ENCODE measurements around the genes LDLRAP1, SLC30A2, ZNF593, CEP85, RPS6KA1 and ZDHHC18.

GRCh38 chr1:25145707-25146251 is 86.5 kb downstream of the SYF2 start:
- RRBS, result no CpG with 5 or more reads among the region's 15 CpGs

DNA sequence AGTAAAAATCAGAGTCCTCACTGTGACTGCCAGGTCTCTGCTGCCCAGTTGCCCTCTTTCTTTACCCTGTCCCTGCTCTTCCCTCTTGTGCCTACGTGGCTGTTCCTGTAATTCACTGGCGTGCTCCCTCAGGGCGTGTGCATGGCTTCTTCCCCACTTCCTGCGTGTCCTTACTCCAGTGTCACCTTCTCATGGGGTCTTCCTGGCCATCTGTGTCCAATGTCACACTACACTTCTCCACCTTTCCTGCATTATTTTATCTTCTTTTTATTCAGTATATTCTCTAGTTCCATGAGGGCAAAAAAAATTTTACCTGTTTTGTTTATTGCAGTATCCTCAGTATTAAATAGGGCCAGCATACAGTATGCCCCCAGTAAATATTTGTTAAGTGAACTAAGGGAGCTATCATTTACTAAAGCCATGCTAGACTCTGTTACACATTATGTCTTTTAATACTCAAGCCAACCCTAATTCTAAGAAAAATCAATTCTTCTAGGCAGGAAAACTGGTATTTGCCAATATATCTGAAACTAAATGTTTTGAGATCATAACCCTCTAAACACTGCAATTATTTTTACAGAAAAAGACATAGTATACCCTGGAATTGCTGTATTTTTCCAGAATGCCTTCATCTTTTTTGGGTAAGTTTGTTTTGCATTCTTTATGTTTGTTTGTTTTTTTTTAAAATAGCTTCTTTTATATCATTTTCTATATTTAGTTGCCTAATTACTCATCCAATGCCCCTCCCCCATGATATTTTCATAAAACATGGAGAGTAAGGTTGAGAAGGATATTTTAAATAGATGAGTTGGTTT is 18.3 kb downstream of the TMEM50A start:
- RRBS, result no CpG with 5 or more reads among the region's 4 CpGs

GRCh38 chr1:25543160-25544337 is at the start of gene LDLRAP1:
TSS of gene LDLRAP1 (plus strand) at chr1:25543606.
- RRBS, result 1% methylated on average over 37 of the region's 111 CpGs

GRCh38 chr1:25642516-25643054 is 26.0 kb downstream of the MAN1C1 start:
- RRBS, result no CpG with 5 or more reads among the region's 7 CpGs

GRCh38 chr1:25659009-25659229 is 42.3 kb downstream of the MAN1C1 start:
- RRBS, result no CpG with 5 or more reads among the region's 4 CpGs

DNA sequence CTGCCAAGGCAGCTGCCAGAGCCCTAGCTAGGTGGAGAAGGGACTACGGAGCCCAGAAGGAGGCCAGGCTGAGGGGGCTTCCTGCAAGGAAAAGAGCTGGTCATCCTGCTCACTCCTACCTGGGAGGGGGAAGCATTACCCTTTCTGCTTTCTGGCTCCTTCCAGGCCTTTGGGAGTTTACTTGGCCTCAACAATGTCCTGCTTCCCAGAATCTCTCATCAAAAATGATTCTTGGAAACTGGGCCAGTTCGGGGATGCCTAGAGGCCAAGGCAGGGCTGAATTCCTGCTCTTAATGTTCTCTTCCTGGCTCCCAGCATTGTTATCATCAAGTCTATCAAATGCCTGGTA is 7.5 kb upstream of the PAFAH2 start:
- RRBS, result no CpG with 5 or more reads among the region's 2 CpGs

DNA sequence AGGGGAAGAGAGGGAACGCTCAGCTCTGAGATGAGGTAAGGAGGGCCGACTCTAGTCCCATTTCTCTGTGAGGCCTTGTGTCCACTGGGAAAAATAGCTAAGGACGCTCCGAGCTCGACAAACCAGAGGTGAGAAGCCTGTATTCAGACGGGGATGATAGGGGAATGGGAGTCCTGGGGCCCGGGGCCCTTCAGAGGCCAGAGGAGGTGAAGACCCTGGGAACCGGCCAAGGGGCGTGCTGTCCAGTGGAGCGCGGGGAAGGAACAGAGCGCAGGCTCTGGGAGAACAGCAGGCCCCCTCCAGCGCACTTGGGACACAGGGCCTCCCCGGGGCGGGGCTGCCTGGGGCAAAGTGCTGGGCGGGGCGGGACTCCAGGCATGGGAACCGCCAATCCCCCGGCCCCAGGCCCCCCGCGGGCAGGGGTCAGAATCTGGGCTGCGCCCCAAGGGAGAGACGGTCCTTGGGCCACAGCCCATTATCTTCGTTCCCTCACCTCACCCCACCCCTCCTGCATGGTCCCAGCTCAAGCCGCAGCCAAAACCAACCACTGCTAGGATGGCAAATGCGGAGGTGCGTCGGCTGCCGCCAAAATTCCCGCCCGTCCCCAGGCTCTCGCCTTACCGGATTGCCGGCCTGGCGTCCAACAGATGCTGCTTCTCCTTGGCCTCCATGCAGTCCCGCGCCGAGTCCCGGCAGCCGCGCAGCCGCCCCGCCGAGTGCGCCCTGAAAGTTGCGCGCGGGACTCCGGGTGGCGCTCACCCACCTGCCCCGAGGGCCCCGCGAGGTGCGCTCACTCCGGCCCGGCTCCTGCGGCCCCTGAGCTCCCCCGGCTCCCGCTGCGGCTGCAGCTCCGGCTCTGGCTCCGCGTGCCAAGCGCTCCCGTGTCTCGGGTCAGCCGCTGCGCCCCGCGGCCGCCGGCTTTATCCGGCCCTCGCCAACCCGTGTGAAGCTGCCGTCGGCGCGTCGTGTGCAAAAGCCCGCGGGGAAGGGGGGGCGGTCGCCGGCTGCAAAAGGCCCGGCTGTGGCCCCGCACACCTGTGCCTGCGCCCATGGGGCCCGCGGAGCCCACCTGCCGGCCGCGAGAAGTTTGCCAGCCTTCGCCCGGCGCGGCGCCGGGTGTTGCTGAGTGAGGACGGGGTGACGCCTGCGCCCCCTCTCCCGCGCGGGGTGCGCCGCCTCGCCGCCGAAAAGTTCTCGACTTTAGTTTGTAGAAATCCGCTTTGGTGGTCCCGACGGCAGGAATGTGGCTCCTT is at the start of gene SLC30A2:
TSS of gene SLC30A2 (minus strand) at position 893 of the 1,253 bp plus-strand sequence.
- RRBS, result 1% methylated on average over 45 of the region's 114 CpGs

DNA sequence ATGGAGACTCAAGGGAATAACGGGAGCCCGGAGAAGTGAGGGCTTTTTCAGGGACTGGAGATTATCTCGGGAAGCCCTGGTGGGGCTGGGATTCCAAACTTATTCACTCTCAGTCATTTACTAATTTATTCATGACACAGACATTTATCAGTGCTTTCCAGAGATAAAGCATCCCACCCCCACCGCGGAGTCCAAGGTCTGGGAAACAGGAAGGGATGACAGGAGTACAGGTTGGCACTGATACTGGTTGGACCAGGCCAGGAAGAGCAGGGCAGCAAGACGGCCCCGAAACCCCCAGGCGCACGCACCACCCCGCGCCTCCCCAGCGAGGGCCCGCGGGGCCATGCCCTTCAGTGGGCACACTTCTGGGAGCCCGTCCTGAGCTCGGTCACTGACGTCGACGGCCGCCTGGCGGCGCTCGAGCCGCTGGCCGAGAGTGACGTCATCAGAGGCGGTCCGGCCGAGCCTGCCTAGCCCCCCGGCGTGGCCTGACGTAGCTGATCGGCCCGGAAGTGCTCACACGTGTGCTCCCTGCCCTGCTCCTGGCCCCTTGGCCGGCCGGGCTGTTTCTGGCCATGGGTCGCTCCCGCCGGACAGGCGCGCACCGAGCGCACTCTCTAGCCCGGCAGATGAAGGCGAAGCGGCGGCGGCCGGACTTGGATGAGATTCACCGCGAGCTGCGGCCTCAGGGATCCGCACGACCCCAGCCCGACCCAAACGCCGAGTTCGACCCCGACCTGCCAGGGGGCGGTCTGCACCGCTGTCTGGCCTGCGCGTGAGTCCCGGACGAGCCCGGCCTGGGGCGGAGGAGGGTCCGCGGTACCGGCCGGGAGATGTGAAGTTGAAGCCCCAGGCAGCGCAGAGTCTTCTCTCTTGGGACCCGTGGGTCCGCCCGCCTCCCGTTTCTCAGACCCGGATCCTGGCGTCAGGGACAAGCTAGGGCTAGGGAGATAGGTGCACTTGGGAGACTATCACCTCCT is at the start of gene ZNF593:
TSS of gene ZNF593 (plus strand) at position 500 of the 980 bp plus-strand sequence.
- RRBS, result 1% methylated on average over 10 of the region's 79 CpGs

- RRBS, result no CpG with 5 or more reads among the region's 10 CpGs
Measured at GRCh38 chr1:26170389-26170805, 689 bp downstream of the ZNF593 start.

DNA sequence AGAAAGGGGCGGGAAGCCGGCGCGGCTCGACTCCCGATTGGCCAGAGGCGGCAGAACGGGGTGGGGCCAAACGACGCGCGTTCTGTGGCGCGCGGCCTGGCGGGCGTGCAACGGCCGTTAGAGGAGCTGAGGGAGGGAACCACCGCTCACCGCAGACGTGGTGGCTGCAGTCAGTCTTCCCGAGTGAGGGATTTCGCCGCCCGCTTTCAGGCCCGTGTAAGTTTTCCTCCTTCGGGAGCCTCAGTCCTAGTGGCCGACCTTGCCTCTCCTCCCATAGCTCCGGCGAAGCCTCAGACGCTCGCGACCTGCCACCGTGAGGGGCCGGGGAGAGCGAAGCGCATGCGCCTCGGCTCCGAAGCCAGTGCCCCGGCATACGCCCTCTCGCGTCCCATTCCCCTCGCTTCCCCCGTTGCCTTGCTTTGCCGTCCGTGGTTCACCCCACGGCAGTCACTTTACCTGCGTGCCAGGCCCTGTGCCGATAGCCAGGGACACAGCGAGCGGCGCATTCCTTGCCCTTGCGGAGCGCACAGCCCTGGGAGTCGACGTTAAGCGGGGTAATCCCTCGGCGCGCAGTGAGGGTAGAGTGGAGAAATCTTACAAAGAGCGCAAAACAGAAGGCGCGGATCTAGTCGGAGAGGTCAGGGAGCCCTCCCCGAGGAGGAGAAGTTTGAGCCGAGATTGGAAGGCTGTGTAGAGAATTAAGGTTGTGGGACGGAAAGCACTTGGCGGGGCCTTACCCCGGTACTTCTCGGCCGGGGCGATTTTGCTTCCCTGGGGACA is at the start of gene CEP85:
TSS of gene CEP85 (plus strand) at position 106 of the 780 bp plus-strand sequence.
- RRBS, result 1% methylated on average over 13 of the region's 75 CpGs

DNA sequence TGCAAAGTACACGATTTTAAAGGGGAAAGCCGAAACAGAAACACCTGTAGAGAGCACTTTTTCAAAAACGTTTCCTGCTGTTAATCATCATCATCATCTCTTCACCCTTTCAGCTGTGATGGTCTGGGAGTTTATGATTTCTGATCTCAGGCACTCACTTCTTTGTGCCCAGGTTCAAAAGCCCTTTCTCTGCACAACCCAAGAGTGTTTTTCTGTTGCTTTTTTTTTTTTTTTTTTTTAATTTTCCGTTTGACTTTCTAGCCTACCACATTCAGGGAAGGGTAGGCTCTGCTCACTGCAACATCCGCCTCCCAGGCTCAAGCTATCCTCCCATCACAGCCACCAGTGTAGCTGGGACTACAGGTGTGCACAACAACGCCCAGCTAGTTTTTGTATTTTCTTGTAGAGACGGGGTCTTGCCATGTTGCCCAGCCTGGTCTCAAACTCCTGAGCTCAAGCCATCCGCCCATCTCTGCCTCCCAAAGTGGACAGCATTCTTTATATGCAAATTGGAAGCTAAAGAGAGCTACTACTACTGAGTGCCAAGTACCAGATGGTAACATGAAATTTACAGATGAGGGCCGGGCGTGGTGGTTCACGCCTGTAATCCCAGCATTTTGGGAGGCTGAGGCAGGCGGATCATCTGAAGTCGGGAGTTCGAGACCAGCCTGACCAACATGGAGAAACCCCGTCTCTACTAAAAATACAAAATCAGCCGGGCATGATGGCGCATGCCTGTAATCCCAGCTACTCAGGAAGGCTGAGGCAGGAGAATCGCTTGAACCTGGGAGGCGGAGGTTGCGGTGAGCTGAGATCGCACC is 1.2 kb upstream of the UBXN11 start:
- RRBS, result no CpG with 5 or more reads among the region's 21 CpGs

GRCh38 chr1:26499889-26500780 is 27.9 kb downstream of the HMGN2 start:
- RRBS, result under 1% methylated on average over 8 of the region's 67 CpGs

- RRBS, result 1% methylated on average over 71 of the region's 105 CpGs
Measured at GRCh38 chr1:26529322-26530393, at the start of gene RPS6KA1. TSS of gene RPS6KA1 (plus strand) at chr1:26529761.

DNA sequence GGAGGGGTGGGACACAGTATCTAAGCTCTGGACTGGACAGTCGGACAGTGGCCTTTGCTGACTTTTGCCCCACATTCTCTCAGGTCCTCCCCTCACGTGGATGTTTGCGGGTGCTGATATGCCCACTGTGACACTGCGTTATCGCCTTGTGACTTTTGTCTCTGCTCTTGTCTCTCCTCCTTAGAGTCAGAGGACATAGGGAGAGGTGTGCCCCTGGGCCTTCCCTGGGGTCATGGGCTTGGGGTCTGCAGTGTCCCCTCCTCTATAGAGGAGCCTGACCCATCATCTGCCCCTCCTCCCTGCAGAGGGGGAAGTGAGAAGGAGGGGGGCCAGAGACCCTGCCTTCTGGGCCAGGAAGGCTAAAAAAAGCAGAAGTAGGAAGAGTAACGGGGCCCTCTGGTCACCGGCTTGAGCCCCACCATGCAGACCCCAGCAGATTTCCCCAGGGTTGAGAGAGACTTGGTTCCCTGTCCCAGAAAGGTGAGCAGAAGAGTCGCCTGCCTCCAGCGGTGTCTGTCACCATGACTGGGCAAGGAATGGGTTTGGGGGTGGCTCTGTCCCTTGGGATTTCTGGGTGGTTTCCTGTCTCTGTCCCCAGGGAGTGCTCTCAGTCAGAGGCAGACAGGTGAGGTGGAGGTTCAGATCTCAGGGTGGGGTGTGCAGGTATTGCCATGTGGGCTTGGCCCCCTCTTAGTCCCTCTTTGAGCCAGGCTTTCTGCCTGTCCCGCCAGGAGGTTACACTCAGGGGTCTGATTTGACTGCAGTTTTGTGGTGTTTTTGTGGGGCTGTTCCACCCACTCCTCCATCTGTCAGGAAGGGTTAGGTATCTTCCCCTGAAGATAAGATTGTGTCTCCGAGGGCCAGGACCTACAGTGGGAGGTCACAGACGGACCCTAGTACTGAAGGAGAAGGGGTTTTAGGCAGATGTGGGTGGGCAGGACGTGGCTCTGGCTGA is 13.5 kb downstream of the RPS6KA1 start:
- RRBS, result no CpG with 5 or more reads among the region's 13 CpGs

DNA sequence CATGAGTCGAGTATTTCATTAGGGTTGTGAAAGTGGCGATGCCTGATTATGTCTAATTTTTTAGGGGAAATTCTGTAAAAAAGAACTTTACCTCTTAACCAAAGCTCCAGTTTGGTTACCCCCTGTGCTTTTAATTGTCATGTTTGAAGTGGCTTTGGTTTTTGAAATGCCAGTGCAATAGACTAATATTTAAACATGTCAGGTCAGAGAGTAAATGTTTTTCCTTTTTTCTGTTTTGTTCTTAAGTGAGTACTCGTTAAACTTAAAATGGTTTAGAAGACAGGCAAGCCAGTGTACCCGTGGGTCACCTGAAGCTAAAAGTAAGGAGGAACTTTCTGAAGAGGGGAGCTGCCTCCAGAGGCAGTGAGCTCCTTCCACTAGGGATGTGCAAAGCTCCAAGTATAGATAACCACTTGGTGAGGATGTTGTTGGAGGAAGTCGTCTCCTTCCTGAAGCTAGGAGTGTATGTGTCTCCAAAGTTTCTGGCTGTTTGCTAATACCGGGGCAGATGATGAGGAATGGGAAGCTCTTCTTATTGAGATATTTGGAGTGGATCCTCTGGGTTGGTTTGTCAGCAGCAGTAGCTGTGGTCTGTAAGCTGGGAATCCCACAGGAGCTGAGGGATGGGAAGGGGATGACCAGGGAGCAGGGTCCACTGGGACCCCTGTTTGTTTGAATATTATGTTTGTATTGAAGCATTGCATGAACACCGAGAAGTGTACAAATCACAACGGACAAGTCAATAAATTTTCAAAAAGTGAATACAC is 35.3 kb downstream of the RPS6KA1 start:
- RRBS, result no CpG with 5 or more reads among the region's 8 CpGs

DNA sequence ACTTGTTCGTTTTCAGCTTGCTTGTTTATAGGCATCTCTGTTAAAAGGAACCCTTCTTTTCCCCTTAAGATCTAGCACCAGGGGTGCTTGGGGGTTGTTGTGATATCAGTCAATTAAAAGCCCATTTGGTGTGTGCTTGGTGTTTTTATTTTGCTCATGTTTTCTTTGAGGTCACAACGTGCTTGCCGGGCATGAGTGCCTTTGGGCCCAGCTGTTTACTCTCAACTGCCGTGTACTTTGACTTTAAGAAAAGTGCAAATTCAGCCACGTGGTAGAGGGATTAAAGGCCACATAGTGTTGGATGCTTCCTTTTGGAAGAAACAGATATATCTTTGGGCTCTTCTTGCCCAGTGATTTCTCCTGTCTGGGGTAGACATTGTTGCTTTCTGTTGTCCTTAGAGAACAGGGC is 10.5 kb downstream of the ARID1A start:
- RRBS, result no CpG with 5 or more reads among the region's 5 CpGs

DNA sequence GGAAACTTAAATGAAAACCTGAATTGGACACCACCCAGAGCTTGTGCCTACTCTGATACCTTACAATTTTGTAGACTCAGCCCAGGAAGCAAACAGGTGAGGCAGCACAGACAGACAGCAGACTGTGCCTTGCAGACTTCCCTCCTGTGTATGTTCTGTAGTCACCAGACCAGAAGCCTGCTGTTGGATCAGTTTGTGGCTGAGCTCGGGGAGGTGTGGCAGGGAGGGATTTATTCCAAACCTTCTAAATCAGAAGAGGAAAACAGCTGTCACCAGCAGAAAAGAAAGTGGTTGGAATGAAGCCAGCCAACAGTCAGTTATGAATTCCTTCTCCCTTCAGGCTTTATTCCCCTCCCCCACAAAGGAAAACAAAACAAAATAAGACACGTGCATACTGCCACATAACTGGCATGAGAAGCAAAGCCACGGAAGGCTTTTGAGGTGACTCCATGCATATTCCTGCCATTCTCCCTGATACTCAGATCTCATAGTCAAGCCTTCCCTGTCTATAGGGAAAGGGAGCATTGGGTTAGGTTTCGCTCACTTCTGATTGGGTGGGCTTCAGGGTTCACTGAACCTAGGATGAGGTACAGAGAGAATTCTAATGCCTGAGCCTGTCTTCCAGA is 19.0 kb upstream of the PIGV start:
- RRBS, result no CpG with 5 or more reads among the region's 4 CpGs

GRCh38 chr1:26778326-26778801 is 9.4 kb upstream of the PIGV start:
- RRBS, result no CpG with 5 or more reads among the region's 2 CpGs

DNA sequence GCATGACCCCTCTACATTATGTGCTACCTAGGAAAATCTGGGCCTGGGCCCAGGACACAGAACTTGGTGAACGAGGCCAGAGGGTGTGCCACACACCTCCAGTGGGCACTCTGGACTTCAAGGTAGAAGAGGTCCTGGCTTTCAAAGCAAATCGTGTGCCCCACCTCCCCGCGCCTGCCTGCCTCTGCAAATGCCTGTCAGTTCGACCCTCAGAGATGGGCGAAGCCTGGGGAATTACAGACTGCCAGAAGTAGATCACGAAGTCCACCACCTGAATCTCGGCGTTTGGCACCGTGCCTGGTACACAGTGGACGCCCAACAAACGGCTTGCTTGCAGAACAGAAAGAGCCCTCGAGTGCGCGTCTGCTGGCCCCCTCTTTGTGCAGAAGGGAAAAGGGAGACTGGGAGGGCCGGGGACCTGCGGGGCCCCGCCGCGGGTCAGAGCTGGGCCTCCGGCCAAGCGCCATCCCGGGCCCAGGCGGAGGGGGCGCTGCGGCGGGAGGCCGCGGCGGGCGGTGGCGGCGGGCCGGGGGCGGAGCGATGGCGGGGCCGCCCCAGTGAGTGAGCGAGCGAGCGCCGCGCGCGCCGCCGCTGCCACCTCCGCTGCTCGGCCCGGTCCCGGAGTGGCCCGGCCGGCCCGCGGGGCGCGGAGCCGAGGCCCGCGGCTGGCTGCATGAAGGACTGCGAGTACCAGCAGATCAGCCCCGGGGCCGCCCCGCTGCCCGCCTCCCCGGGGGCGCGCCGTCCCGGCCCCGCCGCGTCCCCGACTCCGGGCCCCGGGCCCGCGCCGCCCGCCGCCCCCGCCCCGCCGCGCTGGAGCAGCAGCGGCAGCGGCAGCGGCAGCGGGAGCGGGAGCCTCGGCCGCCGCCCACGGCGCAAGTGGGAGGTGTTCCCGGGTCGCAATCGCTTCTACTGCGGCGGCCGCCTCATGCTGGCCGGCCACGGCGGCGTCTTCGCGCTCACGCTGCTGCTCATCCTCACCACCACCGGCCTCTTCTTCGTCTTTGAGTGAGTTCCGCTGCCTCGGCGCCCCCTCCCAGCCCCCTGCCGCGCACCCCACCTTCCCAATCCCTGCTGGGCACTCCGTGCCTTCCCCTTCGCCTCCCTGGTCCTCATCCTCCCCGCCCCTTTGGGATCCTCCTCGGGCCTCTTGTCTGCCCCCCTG is at the start of gene ZDHHC18:
TSS of gene ZDHHC18 (plus strand) at position 557 of the 1,165 bp plus-strand sequence.
- RRBS, result under 1% methylated on average over 46 of the region's 119 CpGs